ENCODE results near the genes BTN1A1, H4C9 and H2BC13.

GRCh38 chr6:26468063-26469453, 10.8 kb downstream of the BTN2A1 start:
- CAGE, long polyA plus RNA: no peak
- RRBS: 100% methylated on average over 2 of the region's 17 CpGs

- CAGE, long polyA plus RNA: start-site peak on the plus strand at chr6:26474336-26474350, 363 and 260 reads in 2 replicates
- RRBS: no CpG with 5 or more reads among the region's 12 CpGs
Measured at GRCh38 chr6:26473559-26474490, 16.1 kb downstream of the BTN2A1 start.

DNA sequence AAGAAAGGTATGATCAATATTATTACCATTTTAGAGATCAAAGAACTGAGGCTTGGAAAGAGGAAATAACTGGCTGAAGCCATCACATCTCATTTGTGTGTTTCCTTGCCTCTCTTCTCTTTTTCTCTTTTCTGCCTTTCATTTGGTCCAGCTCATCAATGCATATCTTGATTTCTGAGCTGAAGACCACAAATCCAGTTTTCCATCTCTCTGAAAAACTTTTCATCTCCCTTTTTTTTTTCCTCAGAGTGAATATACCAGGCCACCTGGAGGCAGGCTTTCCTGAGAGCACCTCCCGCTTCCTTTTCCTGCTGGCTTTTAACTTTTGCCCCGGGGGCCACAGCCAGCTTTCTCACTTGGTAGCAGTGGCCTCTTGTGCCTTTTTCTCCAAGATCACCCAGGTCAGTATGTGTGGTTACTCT, at the start of gene BTN1A1:
Gene BTN1A1, plus strand, starts transcription at position 346 of the 422 bp plus-strand sequence.
- CAGE, long polyA plus RNA: no peak
- RRBS: no CpG with 5 or more reads among the region's 2 CpGs

DNA sequence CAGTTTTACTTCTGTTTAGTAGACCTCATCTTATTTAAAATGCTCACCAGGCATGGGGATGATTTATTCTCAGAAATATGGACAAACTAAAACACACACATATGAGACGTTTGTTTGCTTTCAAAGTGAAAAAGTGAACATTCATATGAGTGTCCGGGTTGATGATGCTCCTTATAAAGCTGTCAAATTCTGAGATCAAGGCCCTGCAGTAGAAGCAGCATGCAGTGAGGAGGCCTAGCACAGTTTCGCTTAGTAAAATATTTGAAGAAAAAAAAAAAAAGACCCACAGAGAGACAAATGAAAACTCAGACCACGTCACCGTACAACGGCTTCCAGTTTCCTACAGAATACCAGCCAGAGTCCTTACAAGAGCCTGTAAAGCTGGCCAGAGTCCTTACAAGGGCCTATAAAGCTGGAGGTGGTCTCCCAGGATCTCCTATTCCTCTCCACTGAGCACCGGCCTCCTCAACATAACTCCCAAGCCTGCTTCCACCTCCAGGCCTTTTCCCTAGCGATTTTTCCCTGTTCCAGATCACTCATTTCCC, 1.6 kb upstream of the HMGN4 start:
- CAGE, long polyA plus RNA: no peak
- RRBS: no CpG with 5 or more reads among the region's 8 CpGs

DNA sequence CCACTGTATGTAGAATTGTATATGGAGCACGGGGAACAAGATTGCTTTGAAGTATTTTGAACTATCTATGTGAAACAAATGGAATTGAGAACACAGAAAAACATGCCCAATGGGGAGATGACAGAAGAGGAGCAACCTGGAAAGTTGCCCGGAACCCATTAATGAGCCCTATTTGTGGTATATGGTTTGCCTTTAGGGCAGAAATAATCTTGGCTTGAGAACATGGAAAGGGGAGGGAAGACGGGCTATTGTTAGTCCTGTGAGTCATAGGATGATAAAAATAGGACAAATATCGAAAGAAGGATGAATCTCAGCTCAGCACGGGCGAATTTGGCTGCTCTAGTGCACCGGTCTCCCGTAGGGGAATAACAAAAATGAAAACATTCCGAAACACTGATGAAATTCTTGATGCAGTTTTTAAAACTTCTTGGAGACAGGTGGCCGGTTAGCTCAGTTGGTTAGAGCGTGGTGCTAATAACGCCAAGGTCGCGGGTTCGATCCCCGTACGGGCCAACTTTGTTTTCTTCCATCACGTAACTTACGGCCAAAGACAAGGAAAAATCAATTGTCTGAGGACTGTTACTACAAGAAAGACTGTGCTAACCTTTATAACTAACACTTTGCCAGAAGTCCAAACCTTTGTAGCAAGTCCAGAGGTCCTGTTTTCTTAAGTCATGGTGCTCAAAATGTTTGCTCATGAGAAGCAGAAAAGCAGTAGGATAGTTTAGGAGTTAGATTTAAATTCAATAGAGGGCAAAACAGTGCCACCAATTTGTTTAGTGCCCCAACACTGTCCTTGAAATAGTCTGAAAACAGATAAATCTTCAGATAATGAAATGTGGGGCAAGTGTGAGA, 15.7 kb downstream of the HMGN4 start:
- CAGE, long polyA plus RNA: no peak
- RRBS: 17% methylated on average over 1 of the region's 19 CpGs

DNA sequence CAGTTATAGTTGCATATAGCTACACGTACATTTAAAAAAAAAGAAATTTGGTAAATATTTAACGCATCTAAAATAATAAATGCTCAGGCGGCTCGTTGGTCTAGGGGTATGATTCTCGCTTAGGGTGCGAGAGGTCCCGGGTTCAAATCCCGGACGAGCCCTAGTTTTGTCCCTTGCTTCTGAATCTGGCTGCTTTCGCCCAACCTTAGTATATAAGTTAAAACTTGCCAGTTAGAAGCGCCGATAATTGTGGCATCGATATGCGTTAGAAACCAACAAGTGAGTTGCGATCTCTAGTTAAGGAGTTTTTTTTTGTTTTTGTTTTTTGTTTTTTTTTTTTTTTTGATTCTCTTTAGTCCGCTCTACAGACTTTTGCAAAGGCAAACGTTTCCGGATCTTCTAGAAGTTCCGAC, 17.0 kb downstream of the HMGN4 start:
- CAGE, long polyA plus RNA: no peak
- RRBS: no CpG with 5 or more reads among the region's 19 CpGs

DNA sequence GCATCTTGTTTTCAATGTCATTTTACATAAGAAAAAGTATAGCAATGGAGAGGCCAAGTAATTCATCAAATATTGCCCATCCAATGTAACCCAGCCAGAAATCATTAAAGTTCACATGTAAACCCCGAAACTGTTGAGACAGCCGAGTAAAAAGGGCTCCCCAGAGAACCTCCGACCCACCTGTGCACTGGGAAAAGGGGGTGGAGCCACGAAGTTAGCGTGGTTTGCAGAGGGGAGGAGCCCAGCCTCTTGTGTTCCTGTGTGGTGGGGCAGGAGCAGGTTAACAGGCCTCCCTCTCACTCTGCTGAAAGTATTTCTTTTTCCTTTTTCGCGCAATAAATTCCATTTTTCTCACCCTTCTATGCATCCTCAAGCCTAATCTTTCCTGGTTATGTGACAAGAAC, 54.0 kb downstream of the H2BC11 start:
- CAGE, long polyA plus RNA: no peak
- RRBS: no CpG with 5 or more reads among the region's 7 CpGs

GRCh38 chr6:27138117-27138958, 744 bp upstream of the H4C9 start:
- CAGE, long polyA plus RNA: no peak
- RRBS: no CpG with 5 or more reads among the region's 4 CpGs

DNA sequence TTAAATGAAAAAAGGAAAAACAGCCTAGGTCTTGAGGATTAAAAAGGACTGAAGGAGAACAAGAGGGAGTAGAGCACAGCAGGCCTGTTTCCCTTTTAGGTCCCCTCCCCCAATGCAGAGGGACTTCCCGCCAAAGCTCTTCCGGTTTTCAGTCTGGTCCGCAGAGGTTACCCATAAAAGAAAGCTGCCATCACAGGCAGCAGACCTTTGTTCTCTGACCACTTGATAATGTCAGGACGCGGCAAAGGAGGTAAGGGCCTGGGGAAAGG, at the start of gene H4C9:
Gene H4C9, plus strand, starts transcription at position 202 of the 269 bp plus-strand sequence.
- CAGE, long polyA plus RNA: no peak
- RRBS: no CpG with 5 or more reads among the region's 5 CpGs

- CAGE, long polyA plus RNA: no peak
- RRBS: no CpG with 5 or more reads among the region's 40 CpGs
Measured at GRCh38 chr6:27157321-27158461, 10.8 kb downstream of the H2AC12 start.

DNA sequence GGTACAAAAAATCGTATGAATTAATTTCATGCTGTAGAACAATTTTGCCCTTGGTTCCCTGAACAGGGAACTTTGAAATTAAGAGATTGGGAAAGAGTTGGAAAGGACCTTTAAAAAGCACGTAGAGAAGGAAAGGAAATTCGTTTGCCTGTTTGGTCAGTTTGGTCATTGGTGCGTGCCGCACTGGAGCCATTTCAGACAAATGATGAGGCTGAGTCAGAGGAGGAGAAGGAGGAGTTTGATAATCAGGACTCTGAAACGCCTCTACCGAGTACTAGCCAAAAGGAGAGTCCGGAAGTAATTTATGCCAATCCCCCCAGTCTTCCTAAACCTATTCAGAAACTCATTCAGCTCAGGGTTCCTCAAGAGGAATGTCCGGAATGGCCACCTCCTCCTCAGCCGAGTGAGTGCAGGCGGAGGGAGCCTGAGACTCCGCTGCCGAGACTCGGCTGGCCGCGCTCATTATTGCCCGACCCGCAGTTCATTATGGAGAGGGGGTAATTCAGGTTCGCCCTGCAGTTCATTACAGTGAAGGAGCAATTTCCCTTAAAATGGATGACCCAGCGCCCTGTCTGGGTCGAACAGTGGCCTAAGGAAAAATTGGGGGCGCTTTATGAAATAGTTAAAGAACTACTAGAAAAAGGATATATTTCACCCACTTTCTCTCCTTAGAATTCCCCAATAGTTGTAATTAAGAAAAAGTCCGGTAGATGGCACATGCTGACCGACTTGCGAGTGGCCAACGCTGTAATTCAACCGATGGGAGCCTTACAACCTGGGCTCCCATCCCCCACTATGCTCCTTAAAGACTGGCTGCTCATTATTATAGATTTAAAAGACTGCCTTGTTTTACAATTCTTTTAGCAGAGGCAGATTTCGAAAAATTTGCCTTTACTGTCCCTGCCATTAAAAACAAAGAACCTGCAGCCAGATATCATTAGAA, 41.7 kb downstream of the H2AC12 start:
- CAGE, long polyA plus RNA: no peak
- RRBS: 7% methylated on average over 2 of the region's 28 CpGs

- CAGE, long polyA plus RNA: no peak
- RRBS: no CpG with 5 or more reads among the region's 9 CpGs
Measured at GRCh38 chr6:27209511-27209987, 38.0 kb upstream of the PRSS16 start.

- CAGE, long polyA plus RNA: no peak
- RRBS: no CpG with 5 or more reads among the region's 13 CpGs
Measured at GRCh38 chr6:27333179-27333432, 21.0 kb upstream of the POM121L2 start.

GRCh38 chr6:27358925-27359635, 29.5 kb upstream of the ZNF391 start:
- CAGE, long polyA plus RNA: no peak
- RRBS: no CpG with 5 or more reads among the region's 3 CpGs

GRCh38 chr6:27568103-27568852, 95.4 kb upstream of the ZNF184 start:
- CAGE, long polyA plus RNA: no peak
- RRBS: no CpG with 5 or more reads among the region's 13 CpGs

- CAGE, long polyA plus RNA: no peak
- RRBS: no CpG with 5 or more reads among the region's 18 CpGs
Measured at GRCh38 chr6:27738341-27738674, 69.4 kb downstream of the H2BC13 start.

DNA sequence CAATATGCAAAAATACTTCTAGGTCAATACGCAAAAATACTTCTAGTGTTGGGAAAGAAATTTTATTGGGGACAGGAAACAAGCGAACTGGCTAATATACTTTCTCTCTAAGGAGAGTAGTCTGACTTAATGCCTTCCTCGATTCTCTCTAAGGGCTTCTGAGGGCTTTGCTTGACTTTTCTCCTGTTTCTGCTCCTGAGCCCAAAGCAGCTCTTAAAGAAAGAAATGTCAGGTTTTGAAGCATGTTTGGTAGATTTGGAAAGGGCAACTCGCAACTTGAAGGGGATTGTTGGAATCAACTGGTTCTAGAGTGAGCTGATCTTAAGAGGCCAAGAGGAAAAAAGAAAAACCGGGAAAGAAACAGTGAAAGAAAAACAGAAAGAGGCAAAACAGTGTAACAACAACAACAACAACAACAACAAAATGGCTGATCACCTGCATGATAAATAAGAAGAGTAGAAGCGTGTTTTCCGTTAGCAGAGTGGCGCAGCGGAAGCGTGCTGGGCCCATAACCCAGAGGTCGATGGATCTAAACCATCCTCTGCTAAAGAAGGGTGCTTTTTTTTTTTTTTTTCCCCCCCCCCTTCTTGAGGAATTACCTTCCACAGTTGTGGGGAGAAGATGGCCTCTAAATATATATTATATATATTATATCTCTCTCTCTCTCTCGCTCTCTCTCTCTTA, 30.2 kb downstream of the H2BC13 start:
- CAGE, long polyA plus RNA: no peak
- RRBS: no CpG with 5 or more reads among the region's 12 CpGs

GRCh38 chr6:27791078-27791786, 16.5 kb downstream of the H2BC13 start:
- CAGE, long polyA plus RNA: no peak
- RRBS: no CpG with 5 or more reads among the region's 14 CpGs

- CAGE, long polyA plus RNA: no peak
- RRBS: no CpG with 5 or more reads among the region's 37 CpGs
Measured at GRCh38 chr6:27807391-27808079, at the start of gene H2BC13. Gene H2BC13, minus strand, starts transcription at chr6:27807929.

DNA sequence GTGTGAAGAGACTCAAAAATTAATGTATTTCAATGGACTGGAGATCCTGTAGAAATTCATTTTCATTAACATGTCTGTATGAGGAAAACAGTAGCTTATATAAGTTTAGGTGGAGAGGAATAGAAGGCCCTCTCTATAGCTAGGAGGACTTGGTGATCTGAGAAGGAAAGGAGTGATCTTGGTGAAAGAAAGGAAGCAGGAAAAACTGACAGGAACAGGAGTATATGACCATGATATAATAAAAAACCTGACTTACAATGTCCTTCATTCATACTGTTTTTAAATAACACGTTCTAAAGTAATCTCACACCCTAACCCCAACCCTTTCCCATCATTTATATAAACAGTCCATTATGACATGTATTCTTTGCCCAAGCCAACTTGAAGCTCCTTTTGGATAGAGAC, 2.1 kb downstream of the H2AC15 start:
- CAGE, long polyA plus RNA: no peak
- RRBS: no CpG with 5 or more reads among the region's 1 CpG